Tibial artery (tissue), 1 donor: ENCODE data around the gene NEUROD6.

DNA sequence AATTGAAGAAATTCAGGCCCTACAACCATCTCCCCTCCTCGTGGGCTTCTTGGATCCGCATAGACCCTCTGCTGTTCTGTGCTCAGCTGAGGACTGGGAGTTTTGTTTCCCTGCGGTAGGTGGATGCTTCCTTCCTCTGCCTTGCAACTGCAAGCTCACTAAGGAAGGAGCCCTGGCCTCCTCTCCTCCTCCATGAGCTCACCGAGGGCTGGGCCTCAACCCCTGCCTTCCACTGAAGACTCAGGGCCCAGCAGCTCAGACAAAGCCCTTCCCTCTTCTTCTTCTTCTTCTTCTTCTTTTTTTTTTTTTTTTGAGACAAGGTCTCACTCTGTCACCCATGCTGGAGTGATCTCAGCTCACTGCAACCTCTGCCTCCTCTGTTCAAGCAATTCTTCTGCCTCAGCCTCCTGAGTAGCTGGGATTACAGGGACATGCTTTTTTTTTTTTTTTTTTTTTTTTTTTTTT lies 34.2 kb upstream of the AQP1 start:
- PRO-cap: no peak

DNA sequence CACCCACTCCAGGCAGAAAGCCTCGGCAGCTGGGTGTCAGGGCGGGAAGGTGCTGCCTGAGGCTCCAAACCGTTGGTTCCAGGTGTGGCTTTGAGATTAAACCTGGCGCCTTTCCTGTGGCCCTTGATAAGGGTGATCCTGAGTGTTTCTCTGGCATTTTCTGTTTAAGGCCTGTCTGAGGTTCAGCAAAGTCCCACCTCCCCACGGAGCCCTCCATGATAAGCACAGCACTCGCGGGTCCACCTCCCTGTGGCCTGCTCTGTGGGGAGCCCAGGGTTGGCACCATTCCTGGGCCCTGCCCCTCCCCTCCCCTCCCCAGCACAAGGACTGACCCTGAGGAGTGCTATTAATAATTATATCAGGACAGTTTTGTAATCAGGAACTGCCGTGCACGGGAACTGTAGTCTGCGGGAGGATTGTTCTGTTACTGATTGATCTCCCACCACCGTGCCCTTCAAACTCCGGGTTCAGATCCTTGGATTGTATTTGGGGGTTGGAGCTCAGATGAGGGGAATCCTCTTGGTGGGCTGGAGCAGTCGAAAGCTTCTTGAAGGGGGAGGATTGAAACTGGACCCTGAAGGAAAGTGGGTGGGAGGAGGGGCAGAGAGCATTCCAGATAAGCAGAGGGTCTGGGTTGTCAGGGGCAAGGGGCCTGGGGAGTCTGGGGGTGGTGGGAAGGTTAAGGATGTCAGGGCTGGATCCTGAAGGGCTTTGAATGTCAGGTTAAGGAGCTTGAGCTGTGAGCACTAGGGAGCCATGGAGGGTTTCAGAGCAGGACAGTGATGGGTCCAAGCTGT lies 14.3 kb upstream of the AQP1 start:
- PRO-cap: no peak

DNA sequence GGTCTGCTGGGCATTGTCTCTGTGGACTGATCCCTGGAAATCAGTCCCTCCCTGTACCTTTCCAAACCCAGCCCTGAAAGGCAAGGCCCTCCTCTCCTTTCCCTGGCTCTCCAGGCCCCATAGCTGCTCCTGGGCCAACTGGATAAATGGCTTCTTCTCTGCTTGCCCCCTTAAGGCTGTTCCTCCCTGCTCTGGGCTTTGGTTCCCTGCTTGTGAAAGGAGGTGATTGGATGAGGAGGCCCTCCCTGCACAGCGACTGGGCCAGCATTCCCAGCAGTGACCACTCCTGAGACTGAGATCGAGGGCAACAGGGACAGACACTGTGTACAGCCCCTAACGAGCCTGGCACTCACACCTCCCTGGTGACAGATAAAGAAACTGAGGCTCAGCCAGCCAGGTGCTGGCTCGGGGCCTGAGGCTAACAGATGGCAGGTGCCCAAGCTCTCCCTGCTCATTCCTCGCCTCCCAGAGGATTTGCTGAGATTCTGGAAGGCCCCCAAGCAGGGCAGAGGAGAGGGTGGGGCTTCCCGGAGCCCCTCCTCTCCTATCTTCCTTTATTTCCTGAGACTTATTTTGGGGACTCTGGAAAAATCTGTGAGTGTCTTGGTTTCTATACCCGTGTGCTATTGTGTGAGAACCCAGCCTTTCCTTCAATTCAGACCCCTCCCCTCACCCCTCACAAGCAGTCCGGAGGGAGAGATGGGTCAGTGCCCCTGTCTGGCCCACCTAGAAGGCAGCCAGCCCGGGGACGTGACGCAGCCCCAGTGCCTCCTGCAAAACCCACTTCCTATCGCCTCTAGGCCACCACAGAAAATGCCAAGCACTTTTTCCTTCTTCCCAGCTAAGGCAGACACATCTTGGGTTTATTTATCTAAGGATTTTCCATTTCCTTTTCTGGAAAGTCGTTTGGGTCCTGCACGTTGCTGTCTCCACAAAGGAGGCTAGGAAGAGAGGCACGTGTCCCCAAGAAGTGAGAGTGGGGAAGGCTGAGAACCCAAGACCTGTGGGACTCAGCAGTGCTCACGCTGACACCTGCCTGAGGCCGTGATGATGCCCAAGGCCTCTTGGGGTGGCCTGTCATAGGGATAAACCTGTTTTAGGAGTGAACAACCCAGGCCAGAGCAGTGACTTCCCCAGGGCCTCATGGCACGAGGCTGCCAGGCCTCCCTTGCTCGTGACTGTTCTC lies 11.8 kb upstream of the AQP1 start:
- PRO-cap: no peak

DNA sequence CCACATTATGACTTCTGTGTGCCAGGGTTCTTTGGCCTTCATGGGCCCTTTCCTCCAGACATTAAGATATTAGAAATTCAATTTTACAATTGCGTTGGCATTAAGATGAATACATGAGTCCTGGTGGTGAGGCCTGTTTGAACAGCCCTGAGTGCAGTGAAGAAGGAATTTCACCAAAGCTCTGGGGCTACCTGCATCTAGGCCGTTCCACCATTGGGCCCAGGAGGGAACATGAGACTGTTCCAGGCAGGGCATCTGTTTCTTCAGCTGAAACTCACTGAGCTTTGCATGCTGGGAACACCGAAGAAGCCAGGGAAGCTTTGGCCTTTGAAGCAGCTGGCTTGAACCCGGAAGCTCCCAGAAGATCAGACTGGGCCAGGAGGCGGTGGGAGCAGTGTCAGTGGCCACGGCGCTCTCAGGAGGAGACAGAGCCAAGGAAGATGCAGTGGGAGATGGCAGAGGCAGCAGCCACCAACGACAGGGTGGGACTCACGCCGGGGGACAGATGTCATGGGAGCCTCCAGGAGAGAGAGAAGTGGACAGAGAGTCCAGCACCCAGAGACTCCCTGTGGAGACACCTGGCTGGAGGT lies 6.7 kb upstream of the AQP1 start:
- PRO-cap: unidirectional peak, plus-strand start at position 368 of the sequence

GRCh38 chr7:30983281-30984129 lies 19.8 kb downstream of the GHRHR start:
- PRO-cap: no peak

- PRO-cap: no peak
Measured at GRCh38 chr7:31340513-31340896, at the start of gene NEUROD6. NEUROD6 (minus strand) TSS chr7:31340726.

- PRO-cap: no peak
Measured at GRCh38 chr7:31464592-31465032, 49.3 kb upstream of the ITPRID1 start.

DNA sequence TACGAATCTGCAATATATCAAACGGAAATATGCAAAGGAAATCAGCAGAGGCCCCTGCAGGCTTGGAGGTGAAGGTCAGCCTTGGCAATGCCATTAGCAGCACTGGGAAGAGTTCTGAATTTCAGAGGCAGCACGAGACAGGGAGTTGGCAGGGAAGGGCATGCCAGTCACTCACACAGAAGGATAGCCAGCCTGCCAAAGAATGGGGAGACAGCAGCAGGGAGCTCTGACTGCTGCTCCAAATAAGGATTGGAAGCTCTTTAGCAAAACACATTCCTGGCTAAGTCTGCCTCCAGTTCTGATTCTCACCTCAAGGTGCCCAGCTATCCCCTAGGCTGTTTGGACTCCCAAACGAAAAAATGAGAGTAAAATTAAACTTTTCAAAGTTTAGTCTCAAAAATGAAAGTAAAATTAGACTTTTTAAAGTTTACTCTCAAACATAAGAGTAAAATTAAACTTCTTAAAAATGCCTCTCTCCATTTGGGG lies 188.0 kb downstream of the PDE1C start:
- PRO-cap: no peak

GRCh38 chr7:31947936-31948273 lies 122.3 kb downstream of the PDE1C start:
- PRO-cap: no peak

GRCh38 chr7:32070737-32071556 lies 740 bp upstream of the PDE1C start:
- PRO-cap: no peak

GRCh38 chr7:32868154-32869156 lies 23.1 kb downstream of the KBTBD2 start:
- PRO-cap: no peak

GRCh38 chr7:32879378-32880363 lies 11.9 kb downstream of the KBTBD2 start:
- PRO-cap: no peak

GRCh38 chr7:32941538-32941810 lies 15.8 kb upstream of the FKBP9 start:
- PRO-cap: no peak

- PRO-cap: no peak
Measured at GRCh38 chr7:33004945-33005973, 48.0 kb downstream of the FKBP9 start.

- PRO-cap: no peak
Measured at GRCh38 chr7:33095004-33095604, 14.1 kb downstream of the RP9 start.

DNA sequence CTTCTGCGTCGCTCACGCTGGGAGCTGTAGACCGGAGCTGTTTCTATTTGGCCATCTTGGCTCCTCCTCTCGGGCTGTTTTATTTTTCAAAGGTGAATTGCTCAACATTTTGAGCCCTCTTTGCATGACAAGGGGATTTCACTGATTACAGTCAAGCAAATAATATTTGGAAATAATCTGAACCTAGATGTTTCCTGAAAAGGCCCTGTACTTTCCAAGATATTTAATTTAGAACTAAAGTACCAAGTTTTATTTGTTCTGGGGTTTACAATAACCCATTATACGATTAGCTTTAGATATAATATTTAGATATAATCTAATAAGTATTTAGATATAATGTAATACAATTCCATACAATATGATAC lies 377.7 kb upstream of the BMPER start:
- PRO-cap: no peak

- PRO-cap: no peak
Measured at GRCh38 chr7:33733743-33734375, 171.5 kb upstream of the BMPER start.

DNA sequence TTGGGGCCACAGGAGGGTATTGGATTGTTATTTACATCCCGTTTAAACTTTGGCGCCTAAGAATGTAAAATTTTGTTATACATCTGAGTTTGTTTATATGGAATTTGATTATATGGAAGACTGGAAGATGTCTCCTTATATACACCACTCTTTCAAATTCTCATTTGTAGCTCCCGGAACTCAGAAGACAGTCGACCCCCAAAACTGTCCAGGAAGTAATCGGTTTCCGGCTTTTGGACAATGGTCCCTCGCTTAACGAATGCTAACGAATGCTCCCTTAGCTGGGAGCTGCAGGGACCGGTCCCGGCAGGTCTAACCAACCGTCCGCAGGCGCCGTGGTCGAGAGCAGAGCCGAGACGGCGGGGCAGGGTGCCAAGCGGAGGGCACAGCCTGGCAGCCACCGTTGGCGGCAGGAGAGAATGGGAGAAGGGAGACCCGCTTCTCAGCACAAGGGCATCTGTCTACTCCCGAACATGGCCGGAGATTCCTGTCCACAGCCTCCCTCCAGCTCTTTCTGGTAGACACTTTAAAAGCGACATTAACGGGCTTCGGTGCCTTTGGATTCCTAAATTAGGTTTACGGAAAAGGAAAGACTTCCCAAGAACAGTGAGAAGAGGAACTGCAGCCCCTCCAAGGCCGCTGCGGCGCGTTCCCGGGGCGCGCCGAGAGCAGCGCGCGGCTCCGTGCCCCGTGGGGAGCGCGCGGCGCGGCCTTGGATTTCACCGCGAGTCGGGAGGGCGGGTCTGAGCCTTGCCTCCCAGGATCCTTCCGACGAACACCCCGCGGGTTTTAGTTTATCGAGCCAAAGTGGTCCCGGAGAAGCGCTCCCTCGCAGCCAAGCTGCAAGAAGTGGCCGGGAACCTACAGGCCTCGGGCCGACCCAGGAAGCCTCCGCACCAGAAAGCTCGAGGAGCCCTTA lies 3.5 kb upstream of the TBX20 start:
- PRO-cap: no peak

DNA sequence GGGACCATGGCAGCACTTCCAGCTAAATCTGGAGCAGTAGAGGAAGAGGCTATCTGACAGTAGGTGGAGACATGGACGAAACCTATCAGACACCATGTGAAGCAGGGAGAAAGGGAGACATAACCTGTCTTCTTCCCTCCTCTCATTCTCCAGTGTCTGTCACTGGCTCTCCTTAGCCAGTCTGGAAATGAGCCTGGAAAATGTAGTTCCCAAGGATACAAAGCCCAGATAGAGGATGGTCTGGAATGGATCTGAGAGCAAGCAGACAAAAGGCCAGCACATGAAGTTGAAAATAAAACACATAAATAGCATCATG lies 33.7 kb upstream of the HERPUD2 start:
- PRO-cap: no peak

DNA sequence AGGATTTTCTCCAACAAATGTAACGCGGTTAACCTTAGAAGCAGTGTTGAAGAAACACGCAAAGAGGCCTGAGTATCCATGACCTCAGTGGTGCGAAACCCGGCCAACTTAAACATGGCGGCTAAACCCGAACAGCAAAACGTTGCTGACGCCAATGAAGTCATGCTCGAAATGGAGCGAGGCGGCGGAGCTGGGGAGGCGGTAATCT lies 178 bp upstream of the SEPTIN7 start:
- PRO-cap: bidirectional peak, plus-strand start outside the sequence, minus-strand start at position 172 of the sequence